Ileum (tissue), 1 donor: ENCODE measurements around the genes LRRTM3, DNA2 and DDX50.

- PRO-cap = no peak
Observed at GRCh38 chr10:63374850-63375998, 90.6 kb downstream of the JMJD1C start.

DNA sequence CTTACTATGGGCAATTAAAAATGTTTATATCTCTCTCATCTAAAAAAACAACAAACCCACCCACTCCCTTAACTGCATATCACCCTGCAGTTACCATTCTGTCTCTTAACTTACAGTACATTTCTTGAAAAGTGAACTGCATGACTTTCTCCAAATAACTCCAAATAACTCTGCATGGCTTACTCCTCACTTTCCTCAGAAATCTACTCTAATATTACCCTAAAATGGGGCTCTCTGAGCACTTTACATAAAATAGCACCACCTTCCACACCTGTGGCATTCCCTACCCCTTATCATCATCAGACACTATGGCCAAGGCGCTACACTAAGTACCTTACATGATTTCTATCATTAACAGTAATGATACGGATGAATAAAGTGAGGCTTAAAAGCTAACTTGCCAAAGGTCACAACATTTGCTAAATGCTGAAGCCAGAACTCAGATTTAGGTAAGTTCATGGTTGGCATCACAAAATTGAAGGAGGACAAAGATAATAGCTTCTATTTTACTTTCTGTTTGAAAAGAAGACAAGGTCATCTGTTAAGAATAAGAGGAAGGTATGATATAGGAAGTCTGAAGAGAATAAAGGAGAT, 20.9 kb upstream of the JMJD1C start:
- PRO-cap = no peak

DNA sequence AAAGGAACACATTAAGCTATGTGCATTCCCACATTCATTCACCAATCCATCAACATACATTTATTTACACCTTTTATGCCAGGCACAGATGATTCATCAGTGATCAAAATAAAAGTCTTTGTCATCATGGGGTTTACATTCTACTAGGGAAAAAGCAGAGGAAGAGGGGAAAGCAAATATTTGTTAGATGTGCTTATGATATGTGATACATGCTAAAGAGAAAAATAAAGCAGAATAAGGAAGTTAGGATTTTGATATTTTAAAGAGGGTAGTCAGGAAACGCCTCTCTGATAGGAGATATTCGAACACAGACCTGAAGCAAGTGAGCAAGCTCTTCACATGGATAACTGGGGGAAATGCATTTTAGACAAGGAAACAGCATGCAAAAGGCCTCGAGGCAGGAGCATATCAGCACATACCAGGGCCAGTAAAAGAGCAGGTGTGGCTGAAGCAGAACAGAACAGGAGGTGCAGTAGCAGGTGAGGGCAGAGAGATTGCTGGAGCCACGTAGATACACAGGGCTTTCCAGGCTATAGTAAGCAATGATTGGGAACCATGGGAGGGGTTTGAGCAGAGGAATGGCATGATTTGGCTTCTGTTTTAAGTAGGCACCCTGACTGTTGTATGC, 67.4 kb downstream of the REEP3 start:
- PRO-cap = no peak

DNA sequence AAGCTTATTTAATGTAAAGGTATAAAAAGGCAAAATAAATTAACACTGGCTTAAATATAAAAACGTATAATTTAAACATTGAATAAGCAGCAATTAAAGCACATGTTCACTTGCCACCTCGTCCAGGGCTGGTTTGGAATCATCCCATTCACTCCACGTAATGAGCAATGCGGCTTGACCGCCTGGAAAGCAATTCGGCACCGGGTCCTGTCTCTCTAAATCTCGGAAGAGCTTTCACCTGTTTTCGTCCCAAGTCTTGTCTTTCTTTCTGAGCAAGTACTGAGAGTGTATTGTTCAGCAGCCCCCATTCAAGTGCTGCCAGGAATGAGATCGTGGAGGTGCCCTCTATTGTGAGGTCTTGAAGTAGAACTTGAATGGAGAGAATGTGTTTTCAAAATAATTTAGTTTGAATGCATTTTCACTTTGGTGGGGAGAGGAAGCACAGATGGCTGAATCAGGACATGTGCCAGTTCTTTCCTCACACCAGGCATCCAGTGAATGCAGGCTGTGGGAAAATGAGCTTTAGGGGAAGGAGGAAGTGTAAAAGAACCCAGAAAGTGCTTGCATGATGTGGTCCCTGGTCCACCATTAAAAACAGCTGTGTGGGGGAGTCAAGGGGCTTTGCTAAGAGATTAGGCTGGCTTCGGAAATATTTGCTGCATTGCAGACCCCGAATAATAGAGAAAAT, 515.3 kb downstream of the REEP3 start:
- PRO-cap = no peak

DNA sequence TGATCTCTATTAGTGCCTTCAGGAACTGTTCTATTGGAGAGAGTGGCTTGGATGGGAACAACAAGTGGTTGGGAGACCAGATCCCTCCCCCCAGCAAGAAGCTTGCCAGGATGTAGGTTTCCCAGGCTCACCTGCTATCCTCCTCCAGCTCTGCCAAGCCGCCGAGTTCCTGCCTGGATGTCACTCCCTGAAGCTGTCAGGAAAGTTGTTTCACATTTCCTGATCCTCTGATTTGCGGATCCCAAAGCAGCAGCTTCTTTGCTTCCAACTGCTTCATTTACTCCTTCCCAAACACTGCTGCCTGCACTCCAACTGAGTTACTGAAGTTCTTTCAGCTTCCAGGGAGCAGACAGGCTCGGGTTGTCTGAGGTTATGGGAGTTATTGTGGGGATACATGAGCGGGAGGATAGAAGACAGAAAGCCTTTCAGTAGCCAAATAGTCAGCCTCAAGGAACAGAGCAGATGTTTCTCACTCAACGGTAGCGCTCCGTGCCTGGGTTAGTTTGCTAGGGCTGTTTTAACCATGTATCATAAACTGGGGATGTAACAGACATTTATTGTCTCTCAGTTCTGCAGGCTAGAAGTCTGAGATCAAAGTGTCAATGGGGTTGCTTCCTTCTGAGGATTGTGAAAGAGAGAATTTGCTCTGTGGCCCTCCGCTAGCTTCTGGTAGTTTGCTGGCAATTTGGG, 515.9 kb downstream of the REEP3 start:
- PRO-cap = no peak

GRCh38 chr10:66369069-66369453, 556.8 kb upstream of the LRRTM3 start:
- PRO-cap = no peak

- PRO-cap = unidirectional peak, plus-strand start at chr10:66925915
Observed at GRCh38 chr10:66925678-66926289, at the start of gene LRRTM3. Gene LRRTM3, plus strand, starts transcription at chr10:66926036.

GRCh38 chr10:67224366-67225034, 298.7 kb downstream of the LRRTM3 start:
- PRO-cap = no peak

GRCh38 chr10:67772885-67773272, 65.1 kb downstream of the DNAJC12 start:
- PRO-cap = no peak

DNA sequence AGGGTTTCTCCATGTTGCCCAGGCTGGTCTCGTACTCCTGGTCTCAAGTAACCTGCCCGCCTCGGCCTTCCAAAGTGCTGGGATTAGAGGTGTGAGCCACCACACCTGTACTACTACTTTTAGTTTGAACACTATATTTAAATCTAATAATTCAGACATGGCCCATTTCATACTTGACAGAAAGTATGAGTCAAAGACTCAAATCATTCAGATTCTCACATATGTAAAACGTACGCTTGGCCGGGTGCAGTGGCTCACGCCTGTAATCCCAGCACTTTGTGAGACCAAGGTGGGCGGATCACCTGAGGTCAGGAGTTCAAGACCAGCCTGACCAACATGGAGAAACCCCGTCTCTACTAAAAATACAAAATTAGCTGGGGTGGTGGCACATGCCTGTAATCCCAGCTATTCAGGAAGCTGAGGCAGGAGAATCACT, 19.9 kb downstream of the SIRT1 start:
- PRO-cap = no peak

DNA sequence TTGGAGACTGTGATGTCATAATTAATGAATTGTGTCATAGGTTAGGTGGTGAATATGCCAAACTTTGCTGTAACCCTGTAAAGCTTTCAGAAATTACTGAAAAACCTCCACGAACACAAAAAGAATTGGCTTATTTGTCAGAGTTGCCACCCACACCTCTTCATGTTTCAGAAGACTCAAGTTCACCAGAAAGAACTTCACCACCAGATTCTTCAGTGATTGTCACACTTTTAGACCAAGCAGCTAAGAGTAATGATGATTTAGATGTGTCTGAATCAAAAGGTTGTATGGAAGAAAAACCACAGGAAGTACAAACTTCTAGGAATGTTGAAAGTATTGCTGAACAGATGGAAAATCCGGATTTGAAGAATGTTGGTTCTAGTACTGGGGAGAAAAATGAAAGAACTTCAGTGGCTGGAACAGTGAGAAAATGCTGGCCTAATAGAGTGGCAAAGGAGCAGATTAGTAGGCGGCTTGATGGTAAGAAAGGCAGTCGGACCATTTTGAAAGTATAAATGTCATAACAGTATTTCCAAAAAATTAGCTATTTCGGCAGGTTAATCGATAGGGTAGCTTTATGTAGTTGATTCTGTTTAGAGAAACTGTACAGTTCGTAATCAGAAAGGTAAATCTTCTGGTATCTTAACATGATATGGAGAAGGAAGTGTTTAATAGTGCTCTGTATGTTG, 28.2 kb downstream of the SIRT1 start:
- PRO-cap = no peak

- PRO-cap = no peak
Observed at GRCh38 chr10:67954957-67955468, 70.6 kb downstream of the SIRT1 start.

GRCh38 chr10:68087423-68088069, 12.5 kb upstream of the HERC4 start:
- PRO-cap = no peak

GRCh38 chr10:68105719-68106212, 3.5 kb upstream of the MYPN start:
- PRO-cap = no peak

GRCh38 chr10:68340541-68341403, 8.0 kb upstream of the PBLD start:
- PRO-cap = no peak

DNA sequence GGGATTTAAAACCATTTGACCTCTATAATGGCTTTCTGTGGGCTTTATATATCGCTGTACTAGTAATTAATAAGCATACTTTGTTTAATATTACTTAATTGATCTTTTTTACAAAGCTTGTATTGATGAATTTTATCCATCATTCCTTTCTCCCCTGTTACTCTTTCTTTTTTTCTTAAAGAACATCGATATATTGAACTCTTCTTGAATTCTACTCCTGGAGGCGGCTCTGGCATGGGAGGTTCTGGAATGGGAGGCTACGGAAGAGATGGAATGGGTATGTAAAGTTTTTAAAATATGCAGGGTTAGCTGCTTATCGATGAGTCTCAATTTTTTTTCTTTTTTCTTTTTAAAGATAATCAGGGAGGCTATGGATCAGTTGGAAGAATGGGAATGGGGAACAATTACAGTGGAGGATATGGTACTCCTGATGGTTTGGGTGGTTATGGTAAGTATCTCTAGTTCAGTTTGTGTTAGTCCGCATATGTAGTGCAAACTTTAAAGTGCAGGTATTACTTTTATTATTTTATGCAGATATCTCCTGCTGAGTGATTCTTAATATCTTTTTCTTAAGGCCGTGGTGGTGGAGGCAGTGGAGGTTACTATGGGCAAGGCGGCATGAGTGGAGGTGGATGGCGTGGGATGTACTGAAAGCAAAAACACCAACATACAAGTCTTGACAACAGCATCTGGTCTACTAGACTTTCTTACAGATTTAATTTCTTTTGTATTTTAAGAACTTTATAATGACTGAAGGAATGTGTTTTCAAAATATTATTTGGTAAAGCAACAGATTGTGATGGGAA, 8.9 kb upstream of the PBLD start:
- PRO-cap = no peak

GRCh38 chr10:68471184-68472364, at the start of gene DNA2:
Gene DNA2, minus strand, starts transcription at chr10:68471973.
- PRO-cap = no peak

- PRO-cap = bidirectional peak, plus-strand start at chr10:68561611, minus-strand start at chr10:68561526
Observed at GRCh38 chr10:68561287-68562485, 1.5 kb downstream of the TET1 start.

DNA sequence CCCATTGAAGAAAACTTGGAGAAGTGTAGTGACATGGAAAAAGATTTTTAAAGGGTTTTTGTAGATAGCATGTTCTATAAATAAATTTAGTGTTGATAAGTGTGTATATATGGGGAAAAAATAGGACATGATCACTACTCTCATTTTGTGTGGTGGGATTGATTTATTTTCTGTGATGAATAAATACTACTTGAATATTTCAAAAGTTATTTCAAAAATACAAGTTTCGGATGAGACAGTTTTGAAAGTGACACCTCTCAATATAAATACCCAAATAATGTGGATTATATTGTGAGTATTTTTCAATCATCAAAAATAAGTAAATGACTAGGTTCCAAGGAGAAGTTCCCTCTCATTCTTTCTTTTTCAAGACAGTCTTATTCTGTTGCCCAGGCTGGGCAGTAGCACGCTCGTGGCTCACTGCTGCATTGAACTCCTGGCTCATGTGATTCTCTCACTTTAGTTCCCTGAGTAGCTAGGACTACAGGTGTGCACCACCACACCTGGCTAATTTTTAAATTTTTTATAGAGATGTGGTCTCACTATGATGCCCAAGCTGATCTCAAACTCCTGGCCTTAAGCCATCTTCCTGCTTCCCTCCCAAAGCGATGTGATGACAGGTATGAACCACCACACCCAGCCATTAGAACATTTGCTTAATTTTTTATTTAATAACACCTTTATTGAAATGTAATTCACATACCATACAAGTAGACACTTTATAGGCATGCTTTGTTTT, 47.3 kb upstream of the STOX1 start:
- PRO-cap = no peak

GRCh38 chr10:68901155-68902233, at the start of gene DDX50:
Gene DDX50, plus strand, starts transcription at chr10:68901315.
- PRO-cap = bidirectional peak, plus-strand start at chr10:68901280, minus-strand start at chr10:68901051